Kidney (tissue), 2 donors: ENCODE results near the genes ADSS2 and DESI2.

- PRO-cap: no peak
- RRBS: no CpG with 5 or more reads among the region's 13 CpGs
Measured at GRCh38 chr1:240597139-240598012, 14.6 kb downstream of the GREM2 start.

GRCh38 chr1:241631236-241632336 is 8.6 kb downstream of the CHML start:
- PRO-cap: no peak
- RRBS: no CpG with 5 or more reads among the region's 12 CpGs

- PRO-cap: no peak
- RRBS: no CpG with 5 or more reads among the region's 7 CpGs
Measured at GRCh38 chr1:241637654-241638536, 2.3 kb downstream of the CHML start.

GRCh38 chr1:241640796-241641681 is 870 bp upstream of the CHML start:
- PRO-cap: no peak
- RRBS: no CpG with 5 or more reads among the region's 13 CpGs

DNA sequence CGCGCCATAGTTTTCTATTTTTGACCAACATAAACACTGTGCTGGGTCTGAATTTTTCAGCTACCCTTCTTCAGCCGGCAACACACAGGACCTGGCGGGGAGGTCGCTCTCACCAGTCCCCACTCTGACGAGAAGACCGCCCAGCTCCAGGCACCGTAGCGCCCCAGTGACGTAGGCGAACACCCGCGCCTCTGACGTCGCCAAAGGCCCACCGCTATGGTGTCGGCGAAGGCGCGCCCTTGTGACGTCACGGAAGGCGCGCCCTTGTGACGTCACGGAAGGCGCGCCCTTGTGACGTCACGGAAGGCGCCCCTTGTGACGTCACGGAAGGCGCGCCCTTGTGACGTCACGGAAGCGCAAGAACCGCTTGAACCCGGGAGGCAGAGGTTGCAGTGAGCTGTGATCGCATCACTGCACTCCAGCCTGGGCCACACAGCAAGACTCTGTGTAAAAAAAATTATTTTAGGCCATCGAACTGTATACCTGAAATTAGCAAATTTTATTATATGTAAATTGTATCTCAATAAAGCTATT is 153.5 kb downstream of the CEP170 start:
- PRO-cap: unidirectional peak, minus-strand start at position 168 of the sequence
- RRBS: no CpG with 5 or more reads among the region's 42 CpGs

DNA sequence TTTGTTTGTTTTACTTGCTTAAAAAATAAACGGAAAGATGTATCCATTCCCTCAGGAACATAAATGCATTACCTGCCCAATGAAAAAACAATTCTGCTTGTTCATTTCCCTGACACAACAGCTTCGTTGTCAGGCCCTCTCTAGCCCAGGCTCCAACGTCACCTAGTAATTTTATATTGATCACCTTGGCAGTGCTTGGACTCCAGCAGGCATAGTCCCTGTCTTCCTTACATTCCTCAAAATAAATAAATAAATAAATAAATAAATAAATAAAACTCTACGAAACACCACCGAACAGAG is 1.2 kb downstream of the CEP170 start:
- PRO-cap: no peak
- RRBS: no CpG with 5 or more reads among the region's 5 CpGs

GRCh38 chr1:243268619-243270018 is 13.3 kb downstream of the SDCCAG8 start:
- PRO-cap: no peak
- RRBS: no CpG with 5 or more reads among the region's 20 CpGs

DNA sequence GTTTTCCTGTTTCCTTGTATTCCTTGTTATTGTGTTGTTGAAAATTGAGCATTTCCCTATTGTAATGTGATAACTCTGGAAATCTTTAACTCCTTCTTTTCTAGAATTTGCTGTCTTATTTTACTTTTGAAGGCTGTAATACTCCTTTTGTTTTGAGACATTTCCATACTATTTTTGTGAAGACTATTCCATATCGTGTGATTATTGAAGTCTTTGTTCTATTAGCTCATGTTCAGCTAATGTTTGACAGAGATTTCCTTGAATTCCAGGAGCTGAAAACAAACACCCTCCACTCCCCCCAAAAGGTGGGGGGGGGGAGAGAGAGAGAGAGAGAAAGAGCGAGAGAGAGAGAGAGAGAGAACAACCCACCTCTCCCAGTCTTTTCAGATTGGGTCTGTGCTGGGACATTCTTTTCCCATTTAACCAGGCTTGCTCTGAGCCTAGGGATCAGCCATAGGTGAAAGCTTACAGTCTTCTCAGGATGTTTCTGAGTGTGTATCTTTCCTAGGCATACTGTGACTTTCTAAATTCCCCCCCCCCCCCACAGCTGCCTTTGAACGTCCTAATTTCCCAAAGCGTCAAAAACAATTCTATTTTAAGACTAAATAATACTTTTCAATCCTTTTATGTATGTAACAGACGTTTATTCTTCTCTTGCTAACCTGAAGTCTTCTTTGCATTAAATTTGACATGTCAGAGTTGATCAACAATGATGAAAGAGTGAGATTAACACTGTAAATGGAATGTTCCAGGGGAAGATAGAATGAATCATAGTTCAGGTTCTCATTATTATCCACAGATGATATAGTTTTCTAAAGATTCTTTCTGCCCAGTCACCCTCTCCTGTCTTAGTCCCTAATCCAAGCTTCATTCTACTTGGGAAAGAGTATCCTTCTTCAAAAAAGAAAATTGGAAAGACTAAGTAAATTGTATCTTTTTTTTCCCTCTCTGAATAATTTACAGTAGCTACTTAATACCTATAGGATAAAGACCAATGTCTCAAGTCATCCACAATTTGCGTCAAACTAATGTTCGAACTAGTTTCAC is 38.6 kb downstream of the SDCCAG8 start:
- PRO-cap: no peak
- RRBS: no CpG with 5 or more reads among the region's 7 CpGs

DNA sequence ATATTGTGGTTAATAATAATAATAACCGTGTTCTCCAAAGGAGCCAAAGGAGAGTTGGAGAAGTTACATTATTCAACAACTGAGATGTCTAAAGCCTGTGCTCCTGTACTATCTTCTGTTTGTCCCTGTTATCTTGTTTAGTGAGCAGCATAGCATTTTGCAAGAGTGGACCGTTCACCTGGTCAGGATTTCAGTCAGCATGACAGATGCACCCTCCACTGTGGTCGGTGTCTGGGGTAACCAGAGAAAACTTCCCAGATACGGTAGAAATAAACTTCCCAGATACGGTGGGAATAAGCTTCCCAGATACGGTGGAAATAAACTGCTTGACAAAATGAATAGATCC is 198.8 kb downstream of the SDCCAG8 start:
- PRO-cap: no peak
- RRBS: no CpG with 5 or more reads among the region's 6 CpGs

GRCh38 chr1:243455549-243456887 is 200.2 kb downstream of the SDCCAG8 start:
- PRO-cap: no peak
- RRBS: no CpG with 5 or more reads among the region's 13 CpGs

GRCh38 chr1:243461604-243462498 is 206.0 kb downstream of the SDCCAG8 start:
- PRO-cap: no peak
- RRBS: no CpG with 5 or more reads among the region's 7 CpGs

DNA sequence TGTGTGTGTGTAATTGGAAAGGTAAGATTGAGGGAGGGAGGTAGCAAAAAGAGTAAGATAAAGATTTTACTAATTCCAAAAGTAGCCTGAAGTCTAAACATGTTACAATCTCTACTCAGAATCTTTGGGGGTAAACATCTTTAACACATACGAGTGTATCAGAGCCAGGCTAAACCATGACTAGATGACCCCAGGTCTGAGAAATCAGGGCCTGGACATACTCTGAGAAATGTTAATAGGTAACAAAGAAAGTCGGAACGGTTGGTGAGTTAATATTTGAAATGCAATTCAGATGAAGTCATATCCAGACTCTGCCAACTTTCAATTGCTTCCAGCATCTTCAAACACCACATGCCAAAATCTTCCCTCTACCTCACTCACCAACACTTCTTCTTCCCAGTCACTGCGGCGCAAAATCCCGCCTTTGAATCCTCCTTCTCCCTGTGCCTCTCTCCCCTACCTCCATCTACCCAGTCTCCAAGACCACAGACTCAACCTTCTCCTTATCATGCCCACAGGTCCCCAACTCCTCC is 41.1 kb downstream of the ZBTB18 start:
- PRO-cap: no peak
- RRBS: no CpG with 5 or more reads among the region's 6 CpGs

DNA sequence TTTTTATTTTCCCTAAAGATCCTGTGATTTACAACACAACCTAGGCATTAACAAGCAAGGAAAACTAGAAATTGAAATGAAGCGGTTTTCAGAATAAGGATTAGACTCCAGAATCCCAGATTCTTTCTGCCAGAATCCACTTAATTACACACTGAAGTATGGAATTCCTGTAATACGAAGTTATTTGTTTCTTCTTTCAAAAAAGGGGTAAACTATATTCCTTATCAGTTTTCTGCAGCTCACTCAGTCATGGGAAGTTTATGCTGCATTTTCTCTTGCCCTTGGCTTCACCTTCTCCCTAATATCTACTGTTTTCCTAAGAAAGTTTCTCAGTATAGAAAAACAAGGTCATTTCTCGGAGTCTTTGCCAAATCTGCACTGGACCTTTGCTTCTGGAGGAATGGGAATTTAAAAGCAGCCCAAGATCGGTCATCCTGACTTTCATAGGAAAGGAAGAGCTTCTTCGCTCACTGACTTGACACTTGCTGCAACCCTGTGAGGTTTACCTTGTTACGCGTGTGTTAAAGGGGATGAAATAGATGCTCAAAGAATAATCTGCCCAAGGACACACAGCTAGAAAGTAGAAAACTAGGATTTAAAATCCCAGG is 51.5 kb upstream of the C1orf100 start:
- PRO-cap: no peak
- RRBS: no CpG with 5 or more reads among the region's 7 CpGs

DNA sequence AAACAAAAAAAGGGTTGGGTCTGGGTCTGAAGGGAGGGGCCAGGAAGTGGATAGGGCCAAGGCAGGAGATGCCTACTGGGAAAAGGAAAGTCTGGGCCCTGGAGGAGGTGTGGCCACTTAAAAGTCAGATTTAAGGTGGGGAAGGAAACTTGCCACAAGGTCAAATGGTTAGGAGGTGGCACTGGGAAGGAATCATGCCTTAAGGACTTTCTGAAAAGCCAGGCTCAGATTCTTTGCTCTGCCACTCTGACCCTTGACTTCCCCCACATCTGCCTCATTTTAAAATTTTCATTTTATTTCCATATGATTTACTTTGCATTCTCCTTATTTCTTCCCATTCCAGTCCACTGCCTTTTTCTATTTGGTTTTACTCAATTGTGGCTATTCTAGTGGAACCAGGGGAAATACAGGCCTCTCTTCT is 50.6 kb upstream of the C1orf100 start:
- PRO-cap: no peak

- PRO-cap: no peak
- RRBS: no CpG with 5 or more reads among the region's 2 CpGs
Measured at GRCh38 chr1:244401064-244401819, 48.8 kb downstream of the C1orf100 start.

GRCh38 chr1:244448257-244449156 is 3.2 kb downstream of the ADSS2 start:
- PRO-cap: no peak
- RRBS: no CpG with 5 or more reads among the region's 6 CpGs

GRCh38 chr1:244451613-244452682 is at the start of gene ADSS2:
Gene ADSS2, minus strand, starts transcription at chr1:244451909.
- PRO-cap: bidirectional peak, plus-strand start at chr1:244451833, minus-strand start at chr1:244451881; bidirectional peak, plus-strand start at chr1:244452304, minus-strand start at chr1:244452060
- RRBS: 2% methylated on average over 39 of the region's 85 CpGs

DNA sequence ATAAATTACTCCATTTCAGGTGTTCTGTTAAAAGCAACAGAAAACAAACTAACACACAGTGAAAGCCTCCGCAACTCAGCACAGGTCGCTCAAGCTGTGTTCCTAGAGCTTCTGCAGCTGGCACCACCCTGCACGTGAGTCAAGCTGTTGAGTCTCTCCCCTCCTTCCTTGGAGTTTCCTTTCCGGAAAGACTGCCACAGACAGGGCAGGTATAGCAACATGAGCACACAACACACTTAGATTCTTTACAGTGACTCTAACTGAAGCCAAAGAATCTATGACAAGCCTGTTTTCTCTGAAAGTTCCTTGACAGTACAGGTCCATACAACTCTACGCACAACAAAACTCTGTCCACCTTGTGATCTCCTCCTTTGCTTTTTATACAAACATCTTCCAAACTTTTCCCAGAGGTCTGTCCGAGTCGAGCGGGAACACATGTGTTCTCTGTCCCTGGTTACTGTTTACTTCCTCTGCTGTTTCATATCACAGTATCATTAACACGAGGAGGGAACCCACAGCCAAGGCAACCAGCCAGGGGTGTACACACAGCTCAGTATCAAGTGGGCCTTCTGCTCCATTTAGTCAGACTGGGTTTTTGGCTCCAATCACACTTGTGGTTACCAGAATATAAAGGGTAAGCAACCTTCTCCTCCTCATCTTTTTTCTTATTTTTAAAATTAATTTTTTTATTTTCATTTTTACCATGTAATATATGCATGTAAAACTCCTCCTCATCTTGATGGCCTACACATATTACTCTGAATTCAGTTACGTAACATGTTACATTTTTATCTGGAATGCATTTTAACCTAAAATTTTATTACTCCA is 38.6 kb upstream of the DESI2 start:
- PRO-cap: no peak
- RRBS: no CpG with 5 or more reads among the region's 10 CpGs

- PRO-cap: bidirectional peak, plus-strand start at chr1:244652942, minus-strand start at chr1:244652721; unidirectional peak, plus-strand start at chr1:244653132; unidirectional peak, plus-strand start at chr1:244653331; unidirectional peak, minus-strand start at chr1:244653765
- RRBS: 2% methylated on average over 38 of the region's 102 CpGs
Measured at GRCh38 chr1:244652814-244653906, at the start of gene DESI2. Gene DESI2, plus strand, starts transcription at chr1:244653126.

- PRO-cap: unidirectional peak, plus-strand start at chr1:244730246
- RRBS: no CpG with 5 or more reads among the region's 26 CpGs
Measured at GRCh38 chr1:244729862-244730307, 930 bp downstream of the ENSG00000284188 start.